AG04449 (cell line): ENCODE measurements around the genes OR1D2 and NCBP3.

DNA sequence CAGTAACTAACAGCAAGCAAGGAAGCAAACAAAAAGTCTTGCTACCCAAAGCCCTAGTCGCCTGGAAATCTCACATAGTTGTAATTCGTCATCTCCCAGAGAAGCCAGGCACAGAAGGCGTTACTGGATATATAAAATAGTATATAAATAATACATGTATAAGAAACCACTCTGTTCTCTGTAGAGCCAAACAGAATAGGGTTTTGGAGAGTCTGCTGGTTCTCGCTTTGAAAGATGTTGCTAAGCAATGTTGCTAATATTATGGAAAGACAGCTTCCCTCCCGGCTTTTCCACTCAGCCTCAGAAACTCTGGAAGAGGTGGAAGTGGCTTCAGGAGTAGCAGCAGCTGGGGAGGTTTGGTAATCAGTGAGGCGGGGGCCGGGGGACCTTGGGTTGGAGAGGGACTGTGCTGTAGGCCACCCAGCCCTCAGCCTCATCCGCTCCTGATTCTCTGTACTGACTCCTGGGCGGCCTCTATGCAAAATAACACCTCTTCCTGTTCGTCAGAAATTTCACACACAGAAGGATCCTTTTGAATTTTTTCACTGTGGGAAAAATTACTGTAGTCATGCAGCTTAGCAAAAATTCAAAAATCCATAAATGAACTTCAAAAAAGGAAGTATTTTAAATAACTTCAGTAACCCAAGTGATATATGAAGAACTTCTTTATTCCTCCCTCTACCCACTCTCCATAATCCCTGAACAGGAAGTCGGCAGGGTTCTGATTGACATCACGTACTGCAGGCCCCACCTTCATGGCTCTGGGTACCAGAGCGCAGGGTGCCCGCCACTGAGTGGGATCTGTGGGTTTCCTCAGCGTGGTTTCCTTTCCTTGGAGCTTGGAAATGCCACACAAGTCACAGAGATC is 51.4 kb downstream of the RAP1GAP2 start:
- RRBS, result 55% methylated on average over 2 of the region's 15 CpGs

GRCh38 chr17:2902879-2903479 is 106.7 kb downstream of the RAP1GAP2 start:
- RRBS, result no CpG with 5 or more reads among the region's 10 CpGs

GRCh38 chr17:2982834-2983234 is 80.6 kb downstream of the OR1D5 start:
- RRBS, result no CpG with 5 or more reads among the region's 18 CpGs

DNA sequence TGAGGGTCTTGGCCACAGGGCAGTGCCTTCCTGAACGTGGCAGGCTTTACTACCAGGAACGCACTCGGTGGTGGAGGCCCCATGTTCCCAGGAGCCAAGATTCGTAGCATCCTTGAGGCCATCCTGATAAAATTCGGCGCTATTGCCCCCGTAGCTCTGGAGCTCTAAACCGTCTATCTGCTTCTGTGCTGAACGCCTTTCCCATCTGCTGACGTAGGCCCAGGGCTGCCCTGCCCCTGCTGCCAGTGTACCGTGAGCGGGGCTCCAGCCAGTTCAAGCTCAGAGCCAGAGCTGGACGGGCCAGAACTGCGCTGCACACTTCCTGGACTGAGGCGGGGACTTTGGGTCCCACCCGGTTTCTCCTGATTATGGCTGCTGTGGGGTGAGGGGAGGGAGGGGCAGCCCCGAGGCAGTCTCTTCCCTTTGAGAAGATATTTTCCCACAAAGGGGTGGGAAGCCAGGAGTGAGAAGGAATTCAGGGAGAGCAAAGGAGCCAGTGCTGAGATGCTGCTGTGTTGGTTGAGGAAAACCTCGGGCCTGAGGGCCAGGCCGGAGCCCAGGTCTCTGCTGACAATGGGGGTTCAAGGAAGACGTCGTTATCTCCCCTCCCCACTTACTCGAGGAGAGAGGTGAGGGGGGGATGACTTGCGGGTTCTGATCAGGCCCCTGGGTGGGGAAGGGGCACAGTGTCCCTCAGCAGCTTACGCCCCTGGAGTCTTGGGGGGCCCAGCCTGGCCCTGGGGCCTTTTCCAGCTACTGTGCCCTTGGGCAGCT is 29.4 kb downstream of the OR1D5 start:
- RRBS, result no CpG with 5 or more reads among the region's 24 CpGs

DNA sequence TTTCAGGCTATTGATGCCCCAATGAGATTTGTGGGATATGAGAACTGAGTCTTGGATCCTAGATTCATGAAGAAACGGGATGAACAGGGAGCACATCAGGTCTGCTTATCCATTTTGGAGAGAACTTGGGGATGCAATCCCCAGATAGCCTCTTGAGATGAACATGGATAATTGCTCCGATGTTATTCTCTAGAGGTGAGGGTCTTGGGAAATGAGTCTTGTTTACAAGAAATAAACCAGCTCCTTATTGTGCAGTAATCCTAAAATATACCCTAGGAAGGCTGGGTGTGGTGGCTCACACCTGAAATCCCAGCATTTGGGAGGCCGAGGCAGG is at the start of gene OR1D2:
TSS of gene OR1D2 (minus strand) at position 116 of the 334 bp plus-strand sequence.
- RRBS, result no CpG with 5 or more reads among the region's 3 CpGs

- RRBS, result 33% methylated on average over 10 of the region's 79 CpGs
Observed at GRCh38 chr17:3386106-3386867, 557 bp downstream of the OR1R1P start.

DNA sequence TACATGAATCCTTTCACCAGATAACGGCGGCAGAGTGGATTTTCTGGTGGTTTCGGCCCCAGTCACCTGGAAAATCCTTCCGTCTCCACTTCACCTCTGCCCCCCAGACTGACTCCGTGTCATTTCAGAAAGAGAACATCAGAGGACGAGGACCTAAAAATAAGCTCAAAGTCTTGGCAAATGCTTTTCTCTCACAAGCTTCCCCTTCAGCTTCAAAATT is 36.7 kb downstream of the ASPA start:
- RRBS, result no CpG with 5 or more reads among the region's 6 CpGs

GRCh38 chr17:3609876-3610167 is 611 bp upstream of the TRPV1 start:
- RRBS, result no CpG with 5 or more reads among the region's 10 CpGs

- RRBS, result no CpG with 5 or more reads among the region's 25 CpGs
Observed at GRCh38 chr17:3659480-3660233, 8.7 kb downstream of the TAX1BP3 start.

DNA sequence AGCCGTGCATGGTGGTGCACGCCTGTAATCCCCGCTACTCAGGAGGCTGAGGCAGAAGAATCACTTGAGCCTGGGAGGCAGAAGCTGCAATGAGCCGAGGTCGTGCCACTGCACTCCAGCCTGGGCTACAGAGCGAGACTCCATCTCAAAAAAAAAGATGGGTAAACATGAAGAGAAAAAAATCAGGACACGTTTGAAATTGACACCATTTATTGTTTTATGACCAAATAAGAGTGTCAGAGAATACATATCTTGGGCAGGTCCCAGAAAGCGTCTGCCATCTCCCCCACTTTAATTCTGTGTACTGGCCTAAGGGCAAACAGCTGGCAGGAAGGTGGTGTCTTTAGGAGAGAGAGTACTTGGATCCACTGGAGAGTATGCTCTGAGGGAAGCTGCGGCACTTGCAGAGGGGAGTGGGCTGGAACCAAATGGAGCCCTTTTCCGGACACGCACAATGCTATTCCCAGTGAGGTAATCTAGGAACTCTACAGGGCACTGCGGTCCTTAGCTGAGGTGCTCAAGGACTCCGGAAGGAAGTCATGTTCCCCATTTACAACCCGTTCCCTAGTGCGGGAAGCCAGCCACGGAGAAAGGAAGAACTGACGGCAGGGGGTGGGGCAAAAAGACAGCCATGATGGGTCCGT is 4.5 kb downstream of the EMC6 start:
- RRBS, result 94% methylated on average over 4 of the region's 18 CpGs

GRCh38 chr17:3755010-3756020 is 31.6 kb downstream of the HASPIN start:
- RRBS, result 4% methylated on average over 6 of the region's 51 CpGs

DNA sequence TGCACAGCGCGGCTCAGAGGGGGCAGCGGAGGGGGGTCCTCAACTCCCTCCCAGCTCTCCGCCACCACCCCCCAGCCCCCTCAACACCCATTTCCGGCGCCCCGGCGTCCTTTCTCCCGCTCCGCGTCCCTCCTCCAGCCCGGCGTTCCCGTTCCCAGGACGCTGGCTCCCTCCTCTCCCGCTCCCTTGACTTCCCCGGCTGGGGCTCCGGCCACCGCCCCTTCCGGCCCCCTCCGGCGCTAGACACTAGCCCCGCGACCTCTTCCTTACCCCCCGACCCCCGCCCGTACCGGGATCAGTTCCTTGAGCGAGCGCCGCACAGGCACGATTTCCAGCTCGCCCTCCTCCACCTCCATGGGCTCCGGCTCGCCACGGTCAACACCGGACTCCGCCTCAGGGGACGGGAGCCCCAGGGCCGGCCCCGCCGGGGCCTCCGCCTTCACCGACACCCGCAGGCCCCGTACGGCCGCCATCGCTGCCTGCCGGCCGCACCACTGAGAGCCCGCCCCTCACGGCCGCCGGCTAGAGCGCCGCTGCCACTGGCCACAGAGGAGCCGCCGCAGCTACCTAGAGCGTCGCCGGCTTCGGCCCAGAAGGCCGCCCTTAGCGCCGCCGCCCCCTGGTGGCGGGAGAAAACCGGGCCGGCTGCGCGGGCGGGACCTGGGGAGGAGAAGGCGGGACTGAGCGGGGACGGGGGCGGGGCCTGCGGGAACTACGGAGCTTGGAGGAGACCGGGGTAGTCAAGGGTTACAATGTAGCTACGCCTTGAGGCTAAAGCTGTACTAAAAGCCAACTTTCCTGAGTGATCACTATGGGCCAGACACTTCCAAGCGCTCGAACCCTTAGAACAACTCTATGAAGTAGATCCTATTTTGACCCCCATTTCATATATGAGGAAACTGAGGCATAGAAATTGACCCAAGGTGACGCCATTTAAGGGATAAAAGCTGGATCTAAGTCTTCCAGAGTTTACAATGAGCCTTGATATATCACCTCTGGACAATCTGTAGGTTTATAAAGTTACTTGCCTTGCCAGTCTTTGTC is at the start of gene NCBP3:
TSS of gene NCBP3 (minus strand) at position 496 of the 1,044 bp plus-strand sequence.
- RRBS, result 2% methylated on average over 50 of the region's 84 CpGs

- RRBS, result 62% methylated on average over 6 of the region's 38 CpGs
Observed at GRCh38 chr17:3924440-3925262, 8.4 kb upstream of the P2RX1 start.

- RRBS, result 83% methylated on average over 4 of the region's 19 CpGs
Observed at GRCh38 chr17:3928966-3929692, 12.9 kb upstream of the P2RX1 start.

- RRBS, result no CpG with 5 or more reads among the region's 8 CpGs
Observed at GRCh38 chr17:3952413-3952894, 11.8 kb downstream of the ATP2A3 start.

GRCh38 chr17:3961292-3962438 is 2.6 kb downstream of the ATP2A3 start:
- RRBS, result no CpG with 5 or more reads among the region's 14 CpGs

DNA sequence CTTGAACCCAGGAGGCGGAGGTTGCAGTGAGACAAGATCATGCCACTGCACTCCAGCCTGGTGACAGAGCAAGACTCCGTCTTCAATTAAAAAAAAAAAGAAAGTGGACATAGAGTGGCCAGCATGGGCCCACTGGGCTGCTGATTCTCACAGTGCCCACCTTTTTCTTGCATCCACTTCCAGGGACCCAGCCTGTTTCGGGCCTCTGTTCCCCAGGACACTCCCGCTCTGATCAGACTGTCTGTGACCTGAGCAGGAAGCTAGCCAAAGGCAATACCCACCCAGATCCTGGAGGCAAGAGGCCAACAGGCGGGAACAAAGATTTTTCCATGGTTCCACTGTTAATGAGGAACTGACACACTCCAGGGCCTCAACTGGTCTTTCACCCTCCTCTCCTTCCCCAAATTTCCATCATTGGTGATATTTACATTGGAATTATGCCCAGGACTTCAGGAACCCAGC is 14.1 kb upstream of the ATP2A3 start:
- RRBS, result no CpG with 5 or more reads among the region's 5 CpGs

DNA sequence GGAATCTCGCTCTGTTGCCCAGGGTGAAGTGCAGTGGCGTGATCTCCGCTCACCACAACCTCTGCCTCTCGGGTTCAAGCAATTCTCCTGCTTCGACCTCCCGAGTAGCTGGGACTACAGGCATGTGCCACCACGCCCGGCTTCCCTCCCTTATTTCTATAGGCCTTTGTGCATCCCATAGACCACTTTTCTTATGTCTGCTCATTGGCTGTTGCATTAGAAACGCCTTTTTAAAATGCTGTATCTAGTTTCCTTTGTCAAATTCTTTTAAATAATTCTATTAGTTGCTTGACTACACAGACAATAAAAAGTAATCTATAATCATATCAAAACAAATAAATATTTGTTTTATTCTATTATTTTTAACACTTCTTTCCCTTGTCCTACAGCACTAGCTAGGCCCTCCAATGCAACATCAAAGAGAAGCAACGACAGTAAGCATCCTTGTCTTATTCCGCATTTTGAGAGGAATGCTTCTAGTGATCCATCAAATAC is 59.1 kb downstream of the ZZEF1 start:
- RRBS, result no CpG with 5 or more reads among the region's 11 CpGs

- RRBS, result no CpG with 5 or more reads among the region's 13 CpGs
Observed at GRCh38 chr17:4130650-4131330, 12.0 kb downstream of the ZZEF1 start.

DNA sequence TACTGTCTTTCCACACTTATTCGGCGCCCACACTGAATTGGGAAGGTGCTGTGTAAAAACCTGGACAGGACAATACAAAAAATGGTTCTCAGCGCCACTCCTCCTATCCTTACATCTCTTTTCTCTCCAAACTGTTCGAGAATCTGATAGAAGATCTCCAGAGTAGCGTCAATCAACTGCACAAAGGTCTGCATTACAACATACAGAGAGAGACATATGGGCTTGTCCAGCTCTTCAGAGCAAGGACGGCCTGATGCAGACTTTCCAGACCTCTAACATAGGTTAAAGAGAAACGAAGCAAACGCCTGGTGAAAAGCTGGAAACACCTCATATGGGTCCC is 753 bp downstream of the ZZEF1 start:
- RRBS, result no CpG with 5 or more reads among the region's 8 CpGs